ENCODE measurements around the genes SYNCRIP and ORC3.

- RRBS = 2% methylated on average over 11 of the region's 74 CpGs
These were observed at the start of gene SYNCRIP for GRCh38 chr6:85642755-85643476. SYNCRIP (minus strand) TSS chr6:85642886.

- RRBS = no CpG with 5 or more reads among the region's 4 CpGs
These were observed 2.6 kb upstream of the SYNCRIP start for GRCh38 chr6:85645197-85645693.

DNA sequence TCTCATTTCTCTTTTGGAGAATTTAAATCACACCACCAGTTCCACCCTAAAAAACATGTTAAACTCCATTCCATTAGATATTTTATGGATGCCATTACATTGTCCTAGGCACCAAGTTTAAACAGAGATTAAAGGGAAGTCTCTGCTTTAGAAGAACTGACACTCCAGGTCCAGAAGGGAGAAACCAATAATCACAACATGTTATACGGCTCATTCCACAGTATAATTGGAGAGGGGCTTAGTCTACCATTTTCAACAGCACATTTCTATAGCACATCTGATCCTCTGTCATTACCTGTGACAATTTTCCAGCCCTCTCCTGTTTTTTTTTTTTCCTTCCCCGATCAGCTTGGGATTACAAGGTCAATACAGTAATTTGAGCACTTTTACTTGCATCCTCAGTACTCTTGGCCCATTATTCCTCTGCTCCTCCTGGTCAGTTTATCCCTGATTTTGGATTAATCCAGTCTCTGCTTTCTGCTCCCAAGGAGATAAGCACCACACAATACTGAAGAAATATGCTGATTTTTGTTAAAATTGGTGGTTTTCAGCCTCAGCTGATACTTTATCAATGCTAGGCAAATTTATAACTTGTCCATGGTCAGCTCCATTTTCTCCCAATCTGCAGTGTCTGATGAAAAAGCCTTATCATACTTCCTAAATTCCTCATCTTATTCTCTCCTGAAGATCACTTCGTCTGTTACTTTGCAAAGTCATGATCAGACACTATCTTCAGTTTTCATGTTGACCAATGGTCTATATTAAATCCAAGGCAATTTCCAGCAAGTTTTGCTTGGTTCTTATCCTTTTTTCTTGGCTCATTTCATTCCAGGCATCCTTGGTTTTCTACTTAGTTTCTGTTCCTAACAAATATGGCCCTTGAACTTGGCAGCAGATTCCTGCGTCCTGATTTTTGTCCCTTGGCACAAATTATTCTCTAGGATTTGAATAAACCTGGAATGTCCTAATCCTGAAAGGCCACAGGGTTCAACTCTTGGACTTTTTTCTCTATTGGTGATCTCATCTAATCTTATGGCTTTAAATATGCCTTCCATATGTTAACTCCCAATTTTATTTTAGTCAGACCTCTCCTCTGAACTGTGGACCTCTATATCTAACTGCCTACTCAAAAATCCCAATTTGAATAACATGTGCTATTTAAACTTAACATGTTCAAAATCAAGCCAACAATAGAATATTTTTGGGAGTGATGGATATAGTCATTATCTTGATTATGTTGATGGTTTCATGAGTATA is 30.9 kb upstream of the SYNCRIP start:
- RRBS = no CpG with 5 or more reads among the region's 4 CpGs

- RRBS = no CpG with 5 or more reads among the region's 2 CpGs
These were observed 33.1 kb upstream of the SYNCRIP start for GRCh38 chr6:85675816-85676195.

- RRBS = no CpG with 5 or more reads among the region's 45 CpGs
These were observed 767 bp downstream of the ZNF292 start for GRCh38 chr6:87155831-87156832.

- RRBS = 19% methylated on average over 1 of the region's 21 CpGs
These were observed 476 bp downstream of the SMIM8 start for GRCh38 chr6:87322724-87323404.

GRCh38 chr6:87589588-87590731 is at the start of gene ORC3:
ORC3 (plus strand) TSS chr6:87590135.
- RRBS = 3% methylated on average over 15 of the region's 58 CpGs

DNA sequence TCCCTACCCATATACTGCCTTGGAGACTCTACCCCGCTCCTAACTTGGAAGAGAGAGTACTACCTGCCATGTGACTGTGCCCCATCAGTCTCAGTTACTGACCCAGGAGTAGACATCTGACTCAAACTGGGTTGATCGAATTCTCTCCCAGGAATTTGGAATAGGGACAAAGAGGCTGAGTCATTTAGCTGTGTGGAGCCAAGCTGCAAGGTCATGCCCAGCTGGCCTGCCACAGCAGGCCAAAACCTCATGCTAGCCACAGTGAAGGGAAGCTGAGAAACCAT is 21.1 kb upstream of the AKIRIN2 start:
- RRBS = no CpG with 5 or more reads among the region's 2 CpGs

GRCh38 chr6:87741942-87742658 is 40.1 kb upstream of the AKIRIN2 start:
- RRBS = no CpG with 5 or more reads among the region's 5 CpGs

- RRBS = no CpG with 5 or more reads among the region's 5 CpGs
These were observed 276.6 kb upstream of the CNR1 start for GRCh38 chr6:88442670-88443141.

DNA sequence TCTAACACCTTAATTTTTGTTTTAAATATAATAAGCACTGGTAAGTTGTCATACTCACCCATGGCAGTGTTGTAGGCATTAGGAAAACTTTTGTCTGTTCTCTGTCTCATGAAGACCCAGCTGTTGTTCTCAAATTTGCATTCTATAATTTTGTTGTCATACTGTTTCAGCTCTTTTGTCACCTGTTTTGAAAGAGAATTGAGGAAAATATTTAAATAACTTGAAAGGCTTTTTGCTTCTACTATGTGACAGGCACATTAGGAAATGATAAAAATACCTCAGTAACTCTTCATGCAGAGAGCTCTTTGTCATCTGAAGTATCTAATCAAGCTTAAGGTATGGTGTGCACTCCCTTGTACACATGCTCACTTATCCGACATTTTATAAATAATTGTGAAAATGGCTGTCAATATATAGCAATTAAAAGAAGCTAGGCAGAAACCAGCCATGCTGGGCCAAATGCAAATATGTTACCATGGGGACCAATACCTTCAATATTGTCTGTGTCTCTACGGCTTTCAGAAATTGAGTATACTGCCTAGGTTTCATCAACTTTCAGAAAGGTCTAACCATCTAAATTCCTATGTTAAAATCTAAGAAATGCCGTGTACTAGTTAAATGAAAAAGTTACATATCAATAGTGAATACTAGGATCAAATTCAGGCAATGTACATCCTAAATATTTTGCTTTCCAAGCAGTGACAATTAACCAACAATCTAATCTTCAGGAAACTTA is 349.0 kb downstream of the RNGTT start:
- RRBS = no CpG with 5 or more reads among the region's 3 CpGs

GRCh38 chr6:89080027-89080180 is 647 bp upstream of the PNRC1 start:
- RRBS = no CpG with 5 or more reads among the region's 6 CpGs

DNA sequence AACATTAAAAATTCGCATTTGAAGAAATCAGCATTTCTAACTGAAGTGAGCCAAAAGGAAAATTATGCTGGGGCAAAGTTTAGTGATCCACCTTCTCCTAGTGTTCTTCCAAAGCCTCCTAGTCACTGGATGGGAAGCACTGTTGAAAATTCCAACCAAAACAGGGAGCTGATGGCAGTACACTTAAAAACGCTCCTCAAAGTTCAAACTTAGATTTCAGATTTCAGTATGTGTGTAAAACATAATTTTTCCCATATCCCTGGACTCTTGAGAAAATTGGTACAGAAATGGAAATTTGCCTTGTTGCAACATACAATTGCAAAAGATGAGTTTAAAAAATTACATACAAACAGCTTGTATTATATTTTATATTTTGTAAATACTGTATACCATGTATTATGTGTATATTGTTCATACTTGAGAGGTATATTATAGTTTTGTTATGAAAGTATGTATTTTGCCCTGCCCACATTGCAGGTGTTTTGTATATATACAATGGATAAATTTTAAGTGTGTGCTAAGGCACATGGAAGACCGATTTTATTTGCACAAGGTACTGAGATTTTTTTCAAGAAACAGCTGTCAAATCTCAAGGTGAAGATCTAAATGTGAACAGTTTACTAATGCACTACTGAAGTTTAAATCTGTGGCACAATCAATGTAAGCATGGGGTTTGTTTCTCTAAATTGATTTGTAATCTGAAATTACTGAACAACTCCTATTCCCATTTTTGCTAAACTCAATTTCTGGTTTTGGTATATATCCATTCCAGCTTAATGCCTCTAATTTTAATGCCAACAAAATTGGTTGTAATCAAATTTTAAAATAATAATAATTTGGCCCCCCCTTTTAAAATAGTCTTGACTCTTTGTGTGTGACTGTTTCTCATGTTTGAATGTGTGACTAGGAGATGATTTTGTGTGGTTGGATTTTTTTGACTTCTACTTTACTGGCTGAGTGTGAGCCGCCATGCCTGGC is 3.7 kb downstream of the PNRC1 start:
- RRBS = no CpG with 5 or more reads among the region's 4 CpGs

DNA sequence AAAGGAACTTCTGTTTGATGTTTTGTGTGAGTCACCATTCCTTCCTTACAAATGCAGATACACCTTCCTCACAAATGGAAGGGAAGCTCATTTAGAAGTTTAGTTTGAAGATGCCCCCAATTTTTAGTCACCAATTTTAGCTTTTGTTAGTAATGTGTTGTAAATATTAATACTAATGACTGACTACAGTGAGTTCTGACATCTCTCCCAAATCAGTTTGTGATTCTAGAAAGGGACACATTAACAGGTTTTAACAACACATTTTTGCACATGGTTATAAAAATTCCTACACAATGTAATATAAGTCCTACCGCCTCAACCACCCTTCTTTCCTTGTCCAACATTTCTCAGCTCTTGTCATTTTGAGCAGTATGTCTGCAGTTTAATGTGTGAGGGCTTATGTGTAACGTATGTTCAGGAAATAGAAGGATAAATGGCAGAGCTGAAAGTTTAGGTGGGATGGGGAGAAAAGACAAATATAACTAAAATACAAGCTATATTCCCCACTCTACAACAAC is 4.7 kb downstream of the PNRC1 start:
- RRBS = no CpG with 5 or more reads among the region's 2 CpGs

- RRBS = no CpG with 5 or more reads among the region's 9 CpGs
These were observed 15.9 kb downstream of the PM20D2 start for GRCh38 chr6:89161485-89162436.

DNA sequence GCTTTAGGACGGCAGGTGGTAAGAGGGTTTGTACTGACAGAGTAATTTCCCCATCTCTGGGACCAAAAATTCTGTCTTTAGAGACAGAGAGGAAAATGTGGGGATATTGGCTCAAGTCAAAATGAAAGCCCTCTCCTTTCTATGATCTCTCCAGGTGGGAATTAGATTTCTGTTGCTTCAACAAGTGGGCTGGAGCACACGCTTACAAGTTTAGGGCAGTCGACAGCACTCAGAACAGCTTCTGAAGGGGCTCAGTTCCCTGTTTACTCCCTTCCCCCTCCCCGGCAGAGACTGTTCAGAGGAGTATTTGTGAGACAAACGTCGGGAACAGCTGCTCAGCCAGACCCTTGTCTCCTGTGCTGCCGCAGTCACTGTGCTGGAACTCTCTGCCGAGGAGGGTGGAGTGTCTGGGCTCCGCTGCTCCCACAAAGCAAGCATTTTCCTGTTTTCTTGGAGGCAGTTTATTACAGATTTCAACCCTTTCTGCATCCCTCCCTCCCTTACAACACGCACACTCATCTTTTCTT is 76.5 kb downstream of the LYRM2 start:
- RRBS = no CpG with 5 or more reads among the region's 10 CpGs

GRCh38 chr6:89630422-89631060 is 8.0 kb downstream of the LYRM2 start:
- RRBS = no CpG with 5 or more reads among the region's 11 CpGs

DNA sequence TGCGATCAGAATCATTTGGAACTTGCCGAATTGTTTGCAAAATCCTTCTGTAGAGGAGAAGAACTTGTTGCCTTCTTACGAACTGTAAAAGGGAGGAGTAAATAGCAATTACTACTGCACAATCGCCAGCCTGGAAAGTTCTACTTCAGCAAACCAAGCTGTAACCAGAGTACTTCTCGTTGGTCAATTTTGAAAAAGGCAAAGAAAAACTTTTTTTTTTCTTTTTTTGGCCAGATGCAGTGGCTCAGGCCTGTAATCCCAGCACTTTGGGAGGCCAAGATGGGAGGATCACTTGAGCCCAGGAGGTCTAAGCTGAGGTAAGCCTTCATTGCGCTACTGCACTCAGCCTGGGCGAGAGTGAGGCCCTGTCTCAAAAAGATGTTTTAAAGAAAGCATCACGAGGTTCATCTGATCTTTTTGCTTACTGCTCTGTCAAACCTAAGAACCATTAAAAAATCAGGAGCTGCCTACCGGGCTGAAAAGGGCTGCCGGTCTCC is 698 bp downstream of the LYRM2 start:
- RRBS = no CpG with 5 or more reads among the region's 10 CpGs

DNA sequence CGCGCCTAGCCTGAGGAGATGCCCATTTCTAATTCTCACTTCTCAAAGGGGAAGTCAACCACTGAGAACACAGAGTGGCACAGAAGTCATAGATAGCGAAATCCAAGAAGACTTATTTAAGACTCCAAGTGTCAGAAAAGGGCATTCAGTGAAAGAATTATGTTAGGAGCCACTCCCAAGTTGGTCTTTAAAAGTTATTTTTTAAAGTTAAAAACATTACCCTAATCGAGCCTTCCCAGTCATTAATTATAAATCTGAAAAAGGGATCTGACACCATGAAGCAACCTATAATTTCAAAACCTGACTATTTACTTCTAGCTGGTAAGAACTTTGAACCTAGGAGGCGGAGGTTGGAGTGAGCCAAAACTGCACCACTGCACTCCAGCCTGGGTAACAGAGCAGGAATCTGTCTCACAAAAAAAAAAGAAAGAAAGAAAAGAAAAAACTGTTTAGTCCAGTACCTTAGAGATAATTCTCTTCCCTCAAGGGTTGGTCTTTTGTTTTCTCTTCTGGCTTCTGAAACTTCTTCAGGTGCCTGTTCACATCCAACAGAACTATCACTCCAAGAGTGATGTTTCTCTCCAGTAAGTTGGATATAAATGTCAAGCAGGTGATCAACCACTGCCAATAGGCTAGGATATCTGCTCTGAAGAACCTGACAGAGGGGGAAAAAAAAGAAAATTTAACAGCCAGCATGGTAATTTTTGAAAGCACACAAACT is 38.5 kb downstream of the MDN1 start:
- RRBS = no CpG with 5 or more reads among the region's 5 CpGs